Tongue (tissue), 2 donors: ENCODE measurements around a stretch of chr2.

DNA sequence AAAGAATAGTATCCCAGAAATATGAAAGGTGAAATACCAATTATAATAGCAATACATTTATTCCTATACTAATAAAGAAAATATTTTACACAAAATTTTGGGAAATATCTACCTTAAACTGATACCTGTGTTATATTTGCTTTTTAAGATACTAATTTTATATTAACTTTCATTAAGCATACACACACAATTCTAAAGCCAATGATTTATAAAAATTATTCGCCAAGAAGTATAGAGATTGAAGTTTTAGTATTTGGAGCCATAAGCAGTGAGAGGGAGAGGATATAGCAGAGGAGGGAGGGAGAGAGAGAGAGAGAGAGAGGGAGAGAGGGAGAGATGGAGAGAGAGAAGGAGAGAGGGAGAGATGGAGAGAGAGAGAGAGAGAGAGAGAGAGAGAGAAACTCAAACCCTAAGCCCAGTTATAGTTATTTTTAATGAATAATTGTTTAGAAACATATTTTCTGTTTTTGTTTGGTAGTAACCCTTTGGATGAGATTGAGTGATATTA is 5.3 kb downstream of the TWIST2 start:
- RAMPAGE, long total RNA: no peak

- RAMPAGE, long total RNA: no peak
Measured at GRCh38 chr2:238854864-238855194, 6.9 kb downstream of the TWIST2 start.

GRCh38 chr2:238856798-238857313 is 9.0 kb downstream of the TWIST2 start:
- RAMPAGE, long total RNA: no peak

- RAMPAGE, long total RNA: no peak
Measured at GRCh38 chr2:239006912-239007495, 159.1 kb downstream of the TWIST2 start.

DNA sequence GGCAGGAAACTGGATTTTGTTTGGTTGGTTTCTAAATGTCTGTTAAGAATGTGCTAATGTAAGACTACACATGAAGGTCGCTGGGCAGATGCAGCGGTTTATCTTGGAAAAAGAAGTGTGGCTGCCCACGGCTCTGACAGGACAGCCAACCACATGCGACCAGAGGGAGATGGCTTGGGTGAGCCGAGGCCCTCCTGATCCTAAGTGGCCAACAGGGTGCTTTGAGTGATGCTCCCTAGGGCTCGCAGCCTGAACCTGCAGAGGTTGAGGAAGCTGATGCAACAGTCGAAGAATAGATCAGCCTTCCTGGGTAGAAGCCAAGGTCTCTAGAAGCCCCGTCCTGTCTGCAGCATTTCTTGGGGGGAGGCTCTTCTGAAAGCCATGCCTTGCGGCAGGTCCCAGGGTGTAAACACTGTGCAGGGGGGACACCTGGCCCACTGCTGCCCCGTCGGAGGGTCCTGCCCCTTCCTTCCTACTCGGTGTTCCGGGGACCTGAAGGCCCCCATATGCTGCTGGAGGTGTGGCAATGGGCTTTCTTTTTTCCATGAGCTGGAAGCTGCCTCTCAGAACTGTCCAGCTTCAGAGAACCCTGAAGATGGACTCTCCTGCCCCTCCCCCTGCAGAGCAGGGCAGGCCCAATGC is 136.3 kb downstream of the HDAC4 start:
- RAMPAGE, long total RNA: no peak

GRCh38 chr2:239274627-239275649 is 125.9 kb downstream of the HDAC4 start:
- RAMPAGE, long total RNA: no peak

DNA sequence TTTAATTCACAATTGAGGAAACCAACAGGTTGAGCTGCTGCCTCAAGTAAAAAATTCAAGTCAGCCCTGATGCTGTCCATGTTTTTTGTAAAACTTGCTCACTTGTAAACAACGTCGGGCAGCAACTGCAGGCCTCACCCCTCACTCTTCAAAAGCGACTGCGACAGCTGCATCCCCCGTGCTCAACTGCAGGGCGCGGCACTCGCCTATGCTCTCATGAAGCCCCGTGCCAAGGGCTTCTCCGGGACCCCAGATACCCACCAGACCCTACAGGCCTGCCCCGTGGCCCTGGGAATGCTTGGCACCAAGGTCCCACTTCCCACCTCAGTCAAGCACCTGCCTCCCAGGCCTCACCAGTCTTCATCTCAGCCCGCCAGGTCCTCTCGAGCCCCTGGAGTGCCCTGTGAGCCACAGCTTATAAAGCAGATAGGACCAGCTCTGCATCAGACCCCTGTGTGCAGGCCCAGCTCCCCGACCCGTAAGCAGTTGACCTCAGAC is 97.2 kb downstream of the HDAC4 start:
- RAMPAGE, long total RNA: no peak

- RAMPAGE, long total RNA: no peak
Measured at GRCh38 chr2:239339959-239340656, 60.7 kb downstream of the HDAC4 start.

DNA sequence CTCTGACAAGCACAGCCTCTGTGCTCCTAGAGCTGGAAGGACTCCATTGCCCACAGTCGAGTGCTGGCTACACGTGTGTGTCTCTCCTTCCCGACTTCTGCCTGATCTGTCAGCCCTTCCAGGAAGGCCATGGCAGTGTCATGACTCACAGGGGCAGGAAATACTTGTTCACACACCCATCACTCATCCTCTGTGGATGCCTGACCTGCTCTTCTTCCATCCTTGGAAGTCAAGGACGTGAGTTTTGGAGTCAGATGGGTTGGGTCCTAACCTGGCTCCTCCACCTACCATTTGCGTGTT is 43.4 kb upstream of the HDAC4 start:
- RAMPAGE, long total RNA: no peak

- RAMPAGE, long total RNA: no peak
Measured at GRCh38 chr2:239457697-239458249, 57.0 kb upstream of the HDAC4 start.

GRCh38 chr2:239533792-239534280 is 133.0 kb upstream of the HDAC4 start:
- RAMPAGE, long total RNA: no peak

DNA sequence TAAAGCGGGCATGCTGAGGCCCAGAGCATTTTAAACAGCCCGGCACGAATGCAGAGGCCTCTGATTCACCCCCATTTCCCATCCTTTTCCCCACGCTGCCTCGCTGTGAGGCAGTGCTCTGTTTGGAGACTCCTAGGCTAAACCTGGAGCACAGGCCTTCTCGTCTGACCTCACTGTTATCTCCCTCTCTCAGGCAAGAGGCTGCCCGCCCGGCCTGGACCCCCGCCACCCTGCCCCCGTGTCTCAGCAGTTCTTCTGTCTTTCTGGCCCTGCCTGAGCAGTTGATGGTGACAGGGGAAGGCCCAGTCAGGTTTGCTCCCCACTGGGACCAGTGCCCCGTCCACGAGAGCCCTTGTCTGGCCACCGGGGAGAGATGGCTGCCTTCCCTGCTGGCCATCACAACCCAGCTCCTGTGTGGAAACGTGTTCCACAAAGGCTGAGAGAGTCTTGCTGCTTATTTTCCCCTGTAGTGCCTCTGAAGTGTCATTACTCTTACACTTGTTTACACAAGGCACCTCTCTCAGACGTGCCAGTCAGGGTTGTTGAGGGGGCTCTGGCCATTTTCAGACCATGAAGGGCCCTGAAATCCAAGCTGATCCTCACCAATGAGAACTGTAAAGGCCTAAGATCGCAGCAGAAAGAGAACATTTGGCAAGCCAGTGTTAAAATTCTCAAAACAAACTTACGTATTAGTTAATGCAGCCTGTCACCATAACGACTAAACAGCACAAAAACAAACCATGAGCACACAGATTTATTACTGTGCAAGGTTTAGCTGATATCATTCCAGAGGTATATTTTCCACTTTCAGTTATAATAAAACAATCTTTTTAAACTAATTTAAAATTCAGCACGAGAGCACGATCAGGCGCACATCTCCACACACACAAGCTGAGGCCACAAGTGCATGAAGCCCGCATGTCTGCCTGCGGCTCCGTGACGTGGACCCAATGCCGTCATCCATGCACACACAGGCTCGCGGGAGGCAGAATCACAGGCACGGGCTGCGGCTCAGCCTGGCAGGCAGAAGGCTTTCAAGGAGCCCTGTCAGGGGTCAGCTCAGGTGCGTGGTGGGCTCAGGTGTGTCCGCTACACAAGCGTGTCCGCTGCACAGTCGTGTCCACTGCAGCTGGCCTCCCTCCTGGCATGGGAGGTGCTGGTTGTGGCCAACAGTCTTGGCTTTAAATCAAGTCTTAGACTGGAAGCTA is 210.7 kb downstream of the NDUFA10 start:
- RAMPAGE, long total RNA: no peak

GRCh38 chr2:239911992-239912649 is 113.0 kb downstream of the NDUFA10 start:
- RAMPAGE, long total RNA: no peak

GRCh38 chr2:239952583-239953016 is 72.5 kb downstream of the NDUFA10 start:
- RAMPAGE, long total RNA: no peak

DNA sequence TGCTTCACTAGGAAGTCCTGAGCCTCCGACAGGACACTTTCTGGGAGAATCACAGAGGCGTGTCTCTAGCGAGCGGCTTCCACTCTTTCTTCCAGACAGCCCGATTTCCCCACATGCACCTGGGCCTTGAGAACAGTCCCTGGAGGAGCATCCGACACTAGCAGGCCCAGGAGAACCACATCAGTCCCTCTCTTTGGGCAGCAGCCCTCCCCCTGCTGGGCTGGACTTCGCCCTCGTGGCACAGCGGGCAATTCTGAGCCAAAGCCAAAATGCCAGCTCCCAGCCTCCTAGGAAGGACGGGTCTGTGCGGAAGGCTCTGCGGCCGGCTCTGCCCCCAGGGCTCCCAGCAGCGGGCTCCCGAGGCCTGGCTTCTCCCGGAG is 92.0 kb upstream of the OTOS start:
- RAMPAGE, long total RNA: no peak

GRCh38 chr2:240426750-240427336 is 8.6 kb upstream of the GPC1 start:
- RAMPAGE, long total RNA: no peak

- RAMPAGE, long total RNA: no peak
Measured at GRCh38 chr2:240452415-240453330, 17.2 kb downstream of the GPC1 start.

- RAMPAGE, long total RNA: no peak
Measured at GRCh38 chr2:240573505-240574204, 5.4 kb downstream of the RNPEPL1 start.

DNA sequence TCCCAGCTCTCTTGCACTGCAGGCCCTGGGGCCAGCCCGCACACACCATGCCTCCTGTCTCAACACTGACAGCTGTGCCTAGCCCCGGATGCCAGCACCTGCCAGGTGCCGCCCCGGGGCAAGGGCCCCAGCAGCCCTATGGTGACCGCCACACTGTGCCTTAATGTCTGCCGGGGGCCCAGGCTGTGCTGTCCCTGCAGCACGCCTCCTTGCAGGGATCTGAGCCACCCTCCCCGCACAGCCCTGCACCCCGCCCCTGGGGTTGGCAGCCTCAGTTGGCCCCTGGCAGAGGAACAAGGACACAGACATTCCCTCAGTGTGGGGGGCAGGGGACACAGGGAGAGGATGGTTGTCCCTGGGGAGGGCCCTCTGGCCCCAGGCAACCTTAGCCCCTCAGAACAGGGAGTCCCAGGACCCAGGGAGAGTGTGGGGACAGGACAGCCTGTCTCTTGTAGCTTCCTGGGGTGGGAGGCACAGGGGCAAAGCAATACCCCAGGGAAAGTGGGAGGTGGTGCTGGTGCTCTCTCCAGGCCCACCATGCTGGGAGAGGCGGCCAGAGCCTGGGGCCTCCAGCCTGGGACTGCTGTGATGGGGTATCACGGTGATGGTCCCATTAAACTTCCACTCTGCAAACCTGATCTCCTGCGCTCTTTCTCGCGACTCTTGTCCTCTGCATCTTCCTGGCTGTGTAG is 8.3 kb upstream of the CAPN10 start:
- RAMPAGE, long total RNA: no peak

GRCh38 chr2:240585711-240586480 is 638 bp upstream of the CAPN10 start:
- RAMPAGE, long total RNA: no peak